SP-49 (cell line): ENCODE results near the genes TLCD5 and SORL1.

GRCh38 chr11:119663106-119663809 lies 65.7 kb downstream of the NECTIN1 start:
- PRO-cap = no peak

GRCh38 chr11:119782506-119782980 lies 53.5 kb upstream of the NECTIN1 start:
- PRO-cap = no peak

GRCh38 chr11:119994633-119994883 lies 143.4 kb downstream of the TRIM29 start:
- PRO-cap = no peak

- PRO-cap = no peak
Observed at GRCh38 chr11:120111717-120112161, 26.2 kb downstream of the TRIM29 start.

GRCh38 chr11:120184156-120184915 lies 26.5 kb upstream of the OAF start:
- PRO-cap = no peak

- PRO-cap = no peak
Observed at GRCh38 chr11:120208808-120209294, 2.0 kb upstream of the OAF start.

- PRO-cap = no peak
Observed at GRCh38 chr11:120211234-120211948, 559 bp downstream of the OAF start.

DNA sequence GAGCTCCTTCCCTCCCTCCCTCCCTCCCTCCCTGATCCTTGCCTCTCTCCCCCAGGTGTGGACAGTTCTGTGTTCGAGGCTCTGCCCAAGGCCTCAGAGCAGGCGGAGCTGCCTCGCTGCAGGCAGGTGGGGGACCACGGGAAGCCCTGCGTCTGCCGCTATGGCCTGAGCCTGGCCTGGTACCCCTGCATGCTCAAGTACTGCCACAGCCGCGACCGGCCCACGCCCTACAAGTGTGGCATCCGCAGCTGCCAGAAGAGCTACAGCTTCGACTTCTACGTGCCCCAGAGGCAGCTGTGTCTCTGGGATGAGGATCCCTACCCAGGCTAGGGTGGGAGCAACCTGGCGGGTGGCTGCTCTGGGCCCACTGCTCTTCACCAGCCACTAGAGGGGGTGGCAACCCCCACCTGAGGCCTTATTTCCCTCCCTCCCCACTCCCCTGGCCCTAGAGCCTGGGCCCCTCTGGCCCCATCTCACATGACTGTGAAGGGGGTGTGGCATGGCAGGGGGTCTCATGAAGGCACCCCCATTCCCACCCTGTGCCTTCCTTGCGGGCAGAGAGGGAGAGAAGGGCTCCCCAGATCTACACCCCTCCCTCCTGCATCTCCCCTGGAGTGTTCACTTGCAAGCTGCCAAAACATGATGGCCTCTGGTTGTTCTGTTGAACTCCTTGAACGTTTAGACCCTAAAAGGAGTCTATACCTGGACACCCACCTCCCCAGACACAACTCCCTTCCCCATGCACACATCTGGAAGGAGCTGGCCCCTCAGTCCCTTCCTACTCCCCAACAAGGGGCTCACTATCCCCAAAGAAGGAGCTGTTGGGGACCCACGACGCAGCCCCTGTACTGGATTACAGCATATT lies 10.9 kb upstream of the POU2F3 start:
- PRO-cap = no peak

- PRO-cap = no peak
Observed at GRCh38 chr11:120241290-120241885, 1.4 kb downstream of the POU2F3 start.

- PRO-cap = no peak
Observed at GRCh38 chr11:120245480-120245960, 5.6 kb downstream of the POU2F3 start.

DNA sequence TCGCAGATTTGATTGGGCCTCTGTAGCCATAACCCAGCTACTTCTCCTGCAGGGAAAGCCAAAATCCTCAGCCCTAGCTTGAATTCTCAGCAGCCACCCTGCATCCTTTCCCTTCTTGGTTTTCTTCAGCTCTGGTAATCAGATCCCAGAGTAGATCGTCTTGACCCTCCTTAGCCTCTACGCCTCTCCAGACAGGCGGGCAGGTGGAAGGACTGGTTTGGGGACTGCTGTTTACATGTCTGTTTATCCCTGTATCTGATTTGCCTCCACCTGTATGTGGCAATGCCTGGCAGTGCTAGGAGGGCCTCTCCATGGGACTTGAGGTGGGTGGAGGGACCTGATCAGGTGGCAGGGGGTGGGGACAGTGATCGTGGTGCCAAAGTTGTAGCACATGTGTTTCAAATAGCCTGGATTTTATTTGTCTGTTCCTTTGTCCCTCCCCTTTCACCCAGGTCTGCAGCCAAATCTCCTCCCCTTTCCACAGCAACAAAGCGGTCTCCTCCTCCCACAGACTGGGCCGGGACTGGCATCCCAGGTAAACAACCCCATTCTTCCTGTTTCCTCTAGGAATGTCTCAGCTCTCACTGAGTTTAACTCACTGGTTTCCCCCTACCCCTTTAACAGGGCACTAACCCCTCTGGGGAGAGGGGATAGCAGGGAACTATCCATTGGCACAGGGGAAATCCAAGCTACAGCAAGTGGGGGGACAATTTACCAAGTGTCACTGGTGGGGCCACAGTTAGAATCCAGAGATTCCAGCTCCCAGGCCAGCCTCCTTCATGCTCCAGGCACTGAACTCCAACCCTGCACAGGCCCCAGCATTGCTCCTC lies 23.1 kb upstream of the TLCD5 start:
- PRO-cap = no peak

- PRO-cap = no peak
Observed at GRCh38 chr11:120324707-120325942, at the start of gene TLCD5. Gene TLCD5, plus strand, starts transcription at chr11:120325299.

GRCh38 chr11:120400706-120401245 lies 64.6 kb downstream of the ARHGEF12 start:
- PRO-cap = no peak

GRCh38 chr11:120446351-120446577 lies 65.3 kb upstream of the GRIK4 start:
- PRO-cap = no peak

GRCh38 chr11:120486628-120487801 lies 24.5 kb upstream of the GRIK4 start:
- PRO-cap = no peak

DNA sequence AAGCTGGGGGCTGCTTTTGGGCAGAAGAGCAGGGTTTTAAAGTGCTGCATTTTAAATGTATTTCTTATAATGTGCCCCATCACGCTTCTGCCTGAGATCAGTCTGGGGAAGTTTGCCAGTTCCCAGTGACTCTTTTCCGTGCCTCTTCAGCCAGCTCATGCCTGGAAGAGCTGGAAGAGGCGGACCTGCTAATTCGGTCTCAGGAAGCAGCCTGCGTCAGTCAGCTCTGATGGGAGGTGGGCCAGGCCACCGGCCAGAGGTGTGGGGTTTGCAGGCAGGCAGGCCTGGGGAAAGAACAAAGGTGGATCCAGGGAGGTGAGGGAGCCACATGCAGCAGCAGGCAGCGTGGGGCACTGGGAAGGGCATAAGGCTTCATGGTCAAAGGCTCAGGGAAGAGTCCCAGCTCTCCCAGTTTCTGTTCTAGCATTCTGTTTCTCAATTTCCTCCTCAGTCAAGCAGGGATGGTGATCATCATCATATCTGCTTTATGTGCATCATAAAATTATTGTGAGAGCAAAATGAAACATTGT lies 140.1 kb upstream of the TBCEL start:
- PRO-cap = no peak

DNA sequence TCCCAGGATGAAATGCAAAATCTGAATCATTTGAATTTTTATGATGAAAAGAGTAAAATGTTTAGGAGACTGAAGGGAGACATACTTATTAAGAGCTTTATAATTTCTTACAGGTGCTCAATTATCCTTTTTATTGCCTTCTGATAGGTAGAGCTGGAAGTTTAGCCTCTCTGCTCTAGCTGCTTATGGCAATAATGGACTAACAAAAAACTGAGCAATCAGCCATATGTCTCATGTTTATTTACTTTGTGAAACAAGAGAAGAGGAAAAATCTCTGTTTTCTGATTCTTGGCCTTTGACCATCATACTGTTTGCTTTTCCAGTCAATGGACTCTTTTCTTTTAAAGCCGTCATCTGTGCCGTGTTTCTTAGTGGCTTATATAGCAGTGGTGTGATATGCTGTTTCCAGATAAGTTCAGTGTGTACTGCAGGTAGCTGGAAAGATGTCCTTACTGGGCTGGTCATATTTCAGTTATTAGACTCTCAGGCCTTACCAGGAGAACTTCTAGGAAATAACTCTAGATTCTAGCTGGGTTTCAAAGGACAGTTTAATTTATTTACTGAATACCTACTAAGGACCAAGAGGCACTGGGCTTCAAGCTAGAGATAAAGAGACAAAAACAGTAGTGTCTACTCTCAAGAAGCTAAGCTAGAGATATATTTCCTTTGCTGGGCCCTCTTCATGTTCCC lies 33.6 kb upstream of the TECTA start:
- PRO-cap = no peak

DNA sequence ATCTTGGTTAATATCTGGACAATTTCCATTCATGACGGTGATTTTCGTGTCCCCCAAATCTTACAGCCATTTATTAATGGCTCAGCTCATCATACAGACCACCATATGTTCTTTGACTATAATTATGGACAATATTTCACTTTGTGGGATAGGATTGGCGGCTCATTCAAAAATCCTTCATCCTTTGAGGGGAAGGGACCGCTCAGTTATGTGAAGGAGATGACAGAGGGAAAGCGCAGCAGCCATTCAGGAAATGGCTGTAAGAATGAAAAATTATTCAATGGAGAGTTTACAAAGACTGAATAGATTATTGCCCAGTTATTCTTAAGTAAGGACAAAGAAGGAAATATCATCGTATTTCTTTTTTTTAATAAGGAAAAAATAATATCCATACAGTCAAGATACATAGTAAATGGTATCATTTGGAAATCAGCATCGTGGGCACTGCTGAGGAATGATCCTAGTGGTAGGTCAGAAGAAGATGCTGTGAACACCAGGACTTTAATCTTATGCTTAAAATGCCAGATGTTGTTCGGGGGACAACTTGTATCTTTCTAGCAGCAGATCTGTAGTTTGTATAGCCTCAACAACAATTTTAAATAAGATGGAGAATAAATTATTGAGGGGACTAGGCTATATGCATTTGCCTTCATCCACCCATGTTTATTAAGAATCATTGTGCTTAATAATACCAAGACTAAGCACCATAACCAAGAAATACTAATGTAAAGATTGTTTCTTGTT lies 14.8 kb downstream of the SC5D start:
- PRO-cap = no peak

GRCh38 chr11:121451836-121452626 lies at the start of gene SORL1:
Gene SORL1, plus strand, starts transcription at chr11:121452314.
- PRO-cap = no peak

GRCh38 chr11:121471644-121472066 lies 19.5 kb downstream of the SORL1 start:
- PRO-cap = no peak